Spinal cord (tissue), 3 donors: Measurements from ENCODE around the gene CCND2.

- PRO-cap = no peak
- RAMPAGE, long total RNA = no peak
These were observed 1.3 kb downstream of the TEAD4 start for GRCh38 chr12:2960333-2961131.

- PRO-cap = no peak
- RAMPAGE, long total RNA = no peak
These were observed 147.1 kb downstream of the TSPAN9 start for GRCh38 chr12:3223991-3224893.

DNA sequence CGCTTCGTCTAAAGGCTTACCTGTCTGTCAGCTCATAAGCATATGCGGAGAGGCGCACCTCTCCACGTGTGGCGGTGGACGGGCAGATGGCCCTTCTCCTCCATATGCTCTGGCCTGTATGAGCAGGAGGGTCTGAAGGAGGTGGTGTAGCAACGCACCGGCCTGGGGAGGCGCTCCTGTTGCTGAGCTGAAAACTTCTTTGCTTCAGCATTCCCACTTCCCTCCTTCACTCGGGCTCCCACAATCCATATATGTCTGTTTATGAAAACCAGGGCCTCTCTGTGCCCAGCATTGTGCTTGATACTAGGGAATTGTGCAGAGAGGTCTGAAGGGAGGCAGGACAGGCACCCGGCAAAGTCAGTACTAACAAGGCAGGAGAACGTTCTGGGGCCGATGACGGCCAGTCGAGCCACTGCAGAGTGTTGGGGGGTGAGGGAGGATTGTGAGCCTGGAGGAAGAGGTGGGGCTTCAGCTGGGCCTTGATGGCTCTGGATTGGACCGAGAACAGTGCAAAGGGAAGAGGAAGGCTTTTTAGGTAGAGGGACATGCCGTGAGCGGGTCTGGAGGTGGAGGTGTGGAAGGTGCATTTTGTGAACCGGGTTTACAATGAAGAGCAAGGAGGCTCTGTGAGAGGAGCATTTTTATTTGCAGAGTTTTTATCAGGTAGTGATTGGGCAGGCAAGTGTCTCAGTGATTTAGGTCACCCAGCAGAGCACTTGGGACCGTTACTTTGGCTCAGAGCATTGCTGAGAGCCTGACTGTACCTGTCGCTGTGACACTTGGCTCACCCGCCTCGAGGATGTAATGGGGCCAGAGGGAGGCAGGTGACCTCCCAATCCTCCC lies 186.4 kb downstream of the TSPAN9 start:
- PRO-cap = no peak
- RAMPAGE, long total RNA = no peak

GRCh38 chr12:3315538-3315796 lies 175.5 kb upstream of the PRMT8 start:
- PRO-cap = no peak
- RAMPAGE, long total RNA = no peak

- PRO-cap = no peak
- RAMPAGE, long total RNA = no peak
These were observed 173.2 kb upstream of the PRMT8 start for GRCh38 chr12:3317781-3318166.

DNA sequence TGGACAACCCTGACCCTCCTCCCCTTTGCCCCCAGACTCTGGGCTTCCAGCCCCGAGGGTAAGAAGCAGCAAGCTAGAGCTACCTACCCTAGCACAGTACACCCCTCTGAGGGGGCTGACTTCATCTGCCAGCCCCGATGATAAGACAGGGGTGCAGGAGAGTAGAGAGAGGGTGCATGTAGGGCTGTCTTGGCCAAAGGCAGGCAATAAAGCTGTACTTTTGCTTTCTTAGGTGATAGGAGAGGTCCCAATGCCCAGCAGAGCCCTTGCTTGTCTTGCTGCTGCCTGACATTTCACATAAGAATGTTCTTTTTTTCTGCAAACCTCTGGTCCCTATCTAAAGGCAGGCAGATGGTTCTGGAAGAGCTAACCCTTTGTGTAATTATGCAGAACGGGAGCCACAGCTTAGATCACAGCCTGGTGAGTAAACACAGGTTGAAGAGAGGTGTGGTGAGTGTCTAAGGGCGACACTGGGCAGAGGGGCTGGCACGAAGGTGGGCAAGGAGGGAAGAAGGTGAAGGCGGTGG lies 42.6 kb downstream of the PRMT8 start:
- PRO-cap = no peak
- RAMPAGE, long total RNA = no peak

- PRO-cap = no peak
- RAMPAGE, long total RNA = no peak
These were observed 42.7 kb upstream of the CRACR2A start for GRCh38 chr12:3795515-3796059.

- PRO-cap = no peak
- RAMPAGE, long total RNA = no peak
These were observed 142.3 kb upstream of the PARP11 start for GRCh38 chr12:4015394-4015932.

GRCh38 chr12:4031906-4032486 lies 158.8 kb upstream of the PARP11 start:
- PRO-cap = no peak
- RAMPAGE, long total RNA = no peak

- PRO-cap = no peak
- RAMPAGE, long total RNA = no peak
These were observed 155.5 kb upstream of the CCND2 start for GRCh38 chr12:4117995-4118448.

- PRO-cap = no peak
- RAMPAGE, long total RNA = no peak
These were observed 653 bp upstream of the CCND2 start for GRCh38 chr12:4272985-4273233.

GRCh38 chr12:4273234-4274259 lies at the start of gene CCND2:
TSS of gene CCND2 (plus strand) at chr12:4273762.
- PRO-cap = unidirectional peak, plus-strand start at chr12:4273762
- RAMPAGE, long total RNA = no peak

- PRO-cap = no peak
- RAMPAGE, long total RNA = no peak
These were observed 7.6 kb downstream of the CCND2 start for GRCh38 chr12:4280938-4281706.

DNA sequence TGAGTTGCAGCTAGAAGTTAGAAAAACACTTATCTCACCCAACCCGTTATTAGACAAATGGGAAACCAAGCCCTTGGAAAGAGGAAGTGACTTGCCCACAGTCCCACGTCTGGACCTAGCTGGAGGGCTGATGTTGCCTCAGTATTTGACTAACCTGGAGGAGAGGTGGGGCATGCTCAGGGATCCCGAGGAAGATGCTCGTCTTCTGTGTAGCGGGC lies 12.6 kb downstream of the CCND2 start:
- PRO-cap = no peak
- RAMPAGE, long total RNA = no peak

- PRO-cap = no peak
- RAMPAGE, long total RNA = no peak
These were observed 24.4 kb downstream of the NDUFA9 start for GRCh38 chr12:4673044-4674002.

- PRO-cap = no peak
- RAMPAGE, long total RNA = no peak
These were observed 16.0 kb downstream of the GALNT8 start for GRCh38 chr12:4736229-4736504.

DNA sequence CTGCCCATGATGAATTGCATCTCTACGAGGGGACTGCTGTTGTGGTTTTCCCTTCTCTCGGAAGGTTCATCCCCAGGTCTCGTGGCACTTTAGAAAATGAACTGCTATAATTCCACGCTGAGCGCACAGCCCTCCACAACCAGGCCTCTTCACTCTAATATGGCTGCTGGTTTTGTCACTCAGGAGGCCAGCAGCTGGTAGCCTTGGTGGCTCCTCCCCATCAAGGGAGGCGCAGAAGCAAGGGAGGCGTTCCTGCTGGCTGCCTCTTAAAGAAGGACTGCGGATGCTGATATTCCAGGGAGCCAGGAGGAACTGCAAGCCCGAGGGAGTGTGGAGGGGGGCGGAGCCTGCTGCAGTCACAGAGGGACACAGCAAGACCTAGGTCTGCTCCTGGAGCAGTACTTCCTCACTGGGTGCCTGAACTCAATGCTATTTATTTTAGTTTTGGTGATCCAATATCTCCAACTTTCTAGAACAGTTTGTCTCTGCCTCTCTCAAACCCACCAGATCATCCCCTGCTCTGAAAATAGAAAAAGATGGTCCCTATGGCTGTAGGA lies 158.2 kb downstream of the KCNA5 start:
- PRO-cap = no peak
- RAMPAGE, long total RNA = no peak

GRCh38 chr12:5480165-5480799 lies 48.4 kb downstream of the NTF3 start:
- PRO-cap = no peak
- RAMPAGE, long total RNA = no peak

DNA sequence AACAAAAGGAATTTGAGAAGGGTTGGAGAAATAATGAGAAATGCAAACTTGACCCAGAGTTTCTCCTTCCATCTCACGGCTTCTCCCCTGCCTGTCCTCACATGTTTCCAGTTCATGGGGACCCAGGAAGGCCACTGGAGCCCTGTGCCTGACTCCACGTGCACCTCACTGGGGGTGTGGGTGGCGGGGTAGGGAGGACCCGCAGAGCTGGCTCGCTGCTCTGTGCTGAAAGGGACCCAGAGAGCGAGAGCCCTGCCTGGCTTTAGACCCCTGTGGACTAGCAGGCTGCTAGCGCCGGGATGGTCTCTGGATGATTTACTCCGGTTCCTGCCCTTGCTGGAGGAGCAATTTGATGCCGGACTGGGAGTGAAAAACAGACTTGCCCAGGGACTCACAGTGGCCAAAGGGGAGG lies 49.0 kb downstream of the NTF3 start:
- PRO-cap = no peak
- RAMPAGE, long total RNA = no peak

DNA sequence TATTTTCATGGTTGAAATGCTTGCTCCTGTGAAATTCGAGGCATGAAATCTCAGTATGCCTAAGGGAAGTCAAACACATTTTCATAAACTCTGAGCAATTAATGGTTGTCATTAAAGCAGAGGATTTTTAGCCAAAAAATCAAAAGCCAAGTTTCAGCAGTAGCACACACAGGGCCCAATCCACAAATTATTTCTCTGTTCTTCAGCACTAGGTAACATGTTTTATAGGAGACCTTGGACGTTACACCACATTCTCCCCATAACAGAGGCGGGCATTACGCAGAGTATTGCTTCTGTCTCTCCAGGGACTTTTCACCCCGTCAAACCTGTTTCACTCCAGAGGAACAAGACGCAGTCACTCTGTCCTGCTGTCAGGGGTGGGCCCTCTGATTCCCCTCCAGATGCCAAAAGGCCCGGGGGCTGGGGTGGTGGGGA lies 71.7 kb downstream of the NTF3 start:
- PRO-cap = no peak
- RAMPAGE, long total RNA = no peak